Measurements from ENCODE around the gene GSTCD.

DNA sequence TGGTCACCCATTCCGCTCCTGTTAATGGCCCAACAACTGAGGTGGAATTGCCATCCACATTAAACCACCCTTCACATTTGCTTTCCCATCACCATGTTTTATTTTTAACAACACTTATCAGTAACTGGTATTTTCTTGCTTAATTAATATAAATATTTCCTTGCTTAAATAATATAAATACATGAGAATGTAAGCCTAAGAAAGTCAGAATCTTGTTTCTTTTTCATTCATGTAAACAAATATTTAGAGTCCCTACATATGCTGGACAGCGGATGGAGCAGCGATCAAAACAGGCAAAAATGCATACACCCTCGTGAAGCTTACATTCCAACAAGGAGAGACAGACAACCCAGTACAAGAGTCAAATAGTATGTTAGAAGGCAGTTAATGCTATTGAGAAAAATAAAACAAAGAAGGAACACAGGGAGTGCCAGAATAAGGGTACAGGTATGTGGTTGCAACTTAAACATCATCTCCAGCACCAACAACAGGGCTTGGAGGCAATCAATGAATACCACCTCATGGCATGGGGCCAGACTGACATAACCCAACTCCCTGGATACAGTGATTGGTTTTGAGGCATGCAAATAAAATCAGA lies 56.9 kb downstream of the PPP3CA start:
- PRO-cap, 2 experiments = no peak in any of the 2 experiments

- PRO-cap, 2 experiments = peak in 1 of 2 experiments; most common plus-strand start chr4:101346666 (in 1)
Measured at GRCh38 chr4:101346456-101346705, 945 bp downstream of the PPP3CA start.

DNA sequence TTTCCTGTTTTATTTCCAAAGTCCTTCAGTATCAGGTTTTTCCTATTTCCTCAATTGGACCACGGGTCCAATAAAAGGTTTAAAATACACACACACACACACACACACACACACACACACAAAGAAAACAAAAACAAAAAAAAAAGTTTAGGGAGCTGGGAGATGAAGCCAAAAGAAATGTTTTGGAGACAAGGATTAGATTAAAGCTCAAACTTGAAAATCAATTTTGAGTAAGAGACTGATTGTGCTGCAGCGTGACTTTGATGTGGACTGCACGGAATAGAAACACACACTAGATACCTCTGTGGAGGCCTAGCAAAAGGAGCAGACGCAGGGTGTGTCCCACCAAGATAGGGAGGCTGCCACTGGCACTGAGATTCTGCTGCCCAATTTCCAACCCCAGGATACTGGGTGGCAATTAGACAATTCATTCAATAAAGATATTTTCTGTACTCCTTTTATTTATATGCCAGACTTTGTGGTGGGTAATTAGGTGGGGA lies 1.6 kb upstream of the PPP3CA start:
- PRO-cap, 2 experiments = no peak in any of the 2 experiments

- PRO-cap, 2 experiments = no peak in any of the 2 experiments
Measured at GRCh38 chr4:101807265-101807819, 16.8 kb downstream of the BANK1 start.

DNA sequence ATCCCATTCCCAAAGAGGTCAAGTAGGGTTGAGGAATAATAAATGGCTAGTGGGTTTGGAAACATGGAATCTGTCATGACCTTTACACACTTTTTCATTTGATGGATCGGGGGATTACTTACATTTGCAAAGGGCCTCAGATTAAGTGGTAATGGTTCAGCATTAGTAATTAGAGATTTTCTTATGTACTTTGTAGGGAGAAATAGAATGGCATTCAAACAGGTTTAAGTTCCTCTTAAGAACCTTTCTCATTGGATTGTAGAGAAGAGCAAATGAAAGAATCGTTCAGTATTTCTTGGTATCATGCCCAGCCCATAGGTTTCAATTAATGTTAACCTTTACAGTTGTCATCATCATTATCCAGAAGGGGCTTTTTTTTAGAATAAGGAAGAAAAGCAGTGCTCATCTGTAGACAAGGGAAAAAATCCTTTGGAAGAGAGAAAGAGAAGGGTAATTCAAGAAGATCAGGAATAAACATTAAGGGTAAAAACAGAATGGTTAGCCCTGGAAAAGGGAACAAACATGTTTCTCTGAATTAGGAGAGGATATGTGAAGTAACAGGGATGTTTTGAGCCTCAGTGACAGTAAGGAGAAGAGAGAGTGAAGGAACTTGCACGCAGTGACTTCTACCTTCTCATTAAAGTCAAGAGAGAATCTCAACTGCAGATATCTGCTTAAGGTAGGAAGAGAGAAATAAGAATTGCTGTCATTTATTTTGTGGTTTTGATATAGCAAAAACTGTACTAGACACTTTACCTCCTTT lies 55.5 kb downstream of the NFKB1 start:
- PRO-cap, 2 experiments = no peak in any of the 2 experiments

DNA sequence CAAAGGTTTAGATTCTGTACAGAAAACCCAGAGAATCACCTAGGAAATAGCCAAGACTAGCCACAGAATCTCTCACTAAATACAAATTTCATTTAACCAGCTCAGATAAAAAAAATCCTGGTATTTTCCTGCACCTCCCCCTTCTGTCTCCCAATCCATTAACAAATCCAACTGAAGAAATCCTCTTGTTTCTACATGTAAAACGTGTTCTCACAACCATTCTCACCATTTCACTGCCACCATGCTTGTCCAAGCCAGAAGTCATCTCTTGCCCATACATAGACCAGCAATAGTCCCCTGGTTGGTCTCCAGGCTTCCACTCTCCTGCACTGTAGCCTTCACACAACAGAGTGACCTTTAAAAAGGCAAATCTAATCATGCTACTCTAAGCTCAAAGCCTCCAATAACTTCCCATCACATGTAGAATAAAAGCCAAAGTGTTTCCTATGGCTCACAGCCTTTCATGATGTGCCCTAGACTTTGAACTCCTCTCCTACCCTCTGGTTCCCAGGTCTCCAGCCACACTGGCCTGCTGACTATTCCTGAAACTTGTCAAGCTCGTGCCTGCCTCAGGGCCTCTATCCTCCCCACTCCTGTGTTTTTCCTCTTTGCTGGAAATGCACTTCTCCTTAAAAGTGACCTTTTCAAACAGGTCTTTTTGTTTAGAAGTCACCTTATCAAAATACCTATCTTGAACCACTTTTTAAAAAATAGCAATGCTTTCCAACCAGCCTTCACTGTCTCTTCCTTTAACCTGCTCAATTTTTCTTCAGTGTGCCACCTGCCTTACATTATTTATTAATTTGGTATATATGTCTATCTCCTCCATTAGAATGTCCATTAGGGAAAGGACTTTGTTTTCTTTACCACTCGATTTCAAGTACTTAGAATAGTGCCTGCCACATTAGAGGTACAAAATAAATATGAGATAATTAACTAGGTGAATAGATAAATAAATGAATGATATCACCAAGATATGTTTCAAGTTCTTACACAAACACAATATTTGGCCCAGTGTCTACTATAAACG lies 3.1 kb downstream of the MANBA start:
- PRO-cap, 2 experiments = no peak in any of the 2 experiments

GRCh38 chr4:102801484-102801955 lies 25.8 kb downstream of the UBE2D3 start:
- PRO-cap, 2 experiments = no peak in any of the 2 experiments

GRCh38 chr4:102878344-102879251 lies 9.8 kb downstream of the CISD2 start:
- PRO-cap, 2 experiments = no peak in any of the 2 experiments

DNA sequence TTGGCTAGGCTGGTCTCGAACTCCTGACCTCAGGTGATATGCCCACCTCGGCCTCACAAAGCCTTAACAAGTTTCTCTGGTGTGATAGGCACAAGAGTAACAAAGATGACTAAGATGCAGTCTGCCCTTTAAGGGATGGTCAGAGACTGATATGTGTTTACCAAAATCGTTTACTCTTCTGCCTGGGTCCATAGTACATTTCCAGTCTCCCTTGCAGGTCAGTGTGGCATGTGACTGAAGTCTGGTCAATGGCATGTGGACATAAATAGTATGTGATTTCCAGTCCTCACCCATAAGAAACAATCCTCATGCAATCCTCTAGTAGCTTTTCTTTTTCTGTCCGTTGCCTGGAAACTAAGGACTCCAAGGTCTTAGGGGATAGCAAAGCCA lies 1.2 kb downstream of the SLC9B2 start:
- PRO-cap, 2 experiments = no peak in any of the 2 experiments

DNA sequence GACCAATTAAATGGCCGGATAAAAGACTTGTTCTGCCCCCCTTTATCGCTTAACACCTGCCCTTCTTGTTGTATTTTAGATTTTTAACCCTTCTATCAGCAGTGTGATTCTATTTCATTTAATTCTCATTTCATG lies 258 bp upstream of the SLC9B2 start:
- PRO-cap, 2 experiments = no peak in any of the 2 experiments

- PRO-cap, 2 experiments = no peak in any of the 2 experiments
Measured at GRCh38 chr4:103098588-103099013, 1.0 kb downstream of the BDH2 start.

DNA sequence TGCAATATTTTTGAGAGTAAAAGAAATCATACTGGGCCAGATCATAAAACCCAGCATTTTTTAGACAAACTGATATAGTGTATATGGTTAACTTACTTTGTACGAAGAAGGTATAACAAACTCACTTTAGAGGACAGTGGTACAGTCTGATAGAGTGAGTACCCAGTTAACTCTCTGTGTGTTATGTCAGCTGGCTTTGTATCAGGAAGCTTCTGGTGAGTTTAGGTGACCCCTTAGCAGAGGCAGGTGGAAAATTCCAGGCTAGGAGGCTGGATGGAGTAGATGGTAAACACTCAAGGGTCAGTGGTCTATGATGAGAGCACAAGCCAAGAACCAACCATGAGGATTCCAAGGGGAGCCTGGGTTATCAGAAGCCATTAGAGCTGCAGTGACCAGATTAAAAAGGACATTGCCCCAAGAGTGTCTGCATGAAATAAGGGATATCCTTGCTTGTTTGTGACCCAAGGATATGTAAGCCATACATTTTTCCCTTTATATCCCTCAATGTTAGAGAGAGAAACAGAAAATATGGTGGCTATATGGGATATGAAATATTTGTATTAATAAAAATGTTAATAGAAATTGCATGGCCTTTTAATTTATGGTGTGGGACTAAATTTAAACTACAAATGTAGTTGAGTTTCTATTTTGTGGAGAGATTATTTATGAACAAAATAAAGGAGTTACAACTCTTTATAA lies 227.4 kb upstream of the CENPE start:
- PRO-cap, 2 experiments = no peak in any of the 2 experiments

- PRO-cap, 2 experiments = no peak in any of the 2 experiments
Measured at GRCh38 chr4:104486997-104487480, 7.7 kb downstream of the CXXC4 start.

DNA sequence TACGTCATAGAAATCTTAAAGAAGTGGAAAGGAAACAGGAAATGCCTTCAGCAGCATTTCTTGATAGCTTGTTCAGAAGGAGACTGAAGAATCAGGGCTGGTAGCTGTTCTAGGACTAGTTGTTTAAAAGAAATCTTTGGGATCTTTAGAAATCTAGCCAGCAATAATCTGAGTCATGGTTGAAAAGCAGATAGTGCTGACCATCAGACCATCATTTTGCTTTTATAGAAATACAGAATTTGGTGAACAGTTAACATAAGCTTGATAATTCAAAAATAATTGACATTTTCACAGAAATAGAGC lies 98.5 kb upstream of the CXXC4 start:
- PRO-cap, 2 experiments = no peak in any of the 2 experiments

DNA sequence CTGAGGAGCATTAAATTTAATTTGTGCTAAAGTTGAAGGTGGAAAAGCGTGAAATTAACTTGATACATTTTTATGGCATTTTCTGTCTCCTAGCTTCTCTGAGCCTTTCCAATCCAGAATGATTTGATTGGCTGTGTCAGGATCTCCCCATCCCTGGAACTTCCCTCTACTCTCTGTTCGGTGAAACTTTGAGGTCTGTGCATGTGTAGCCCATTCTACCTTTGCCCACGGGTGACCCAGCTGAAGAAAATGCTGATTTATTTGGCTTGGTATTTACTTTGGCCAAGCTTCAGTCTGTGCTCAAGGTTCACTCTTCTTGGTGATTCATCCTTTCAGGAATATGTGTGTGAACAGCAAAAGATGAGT lies 233.6 kb upstream of the CXXC4 start:
- PRO-cap, 2 experiments = no peak in any of the 2 experiments

DNA sequence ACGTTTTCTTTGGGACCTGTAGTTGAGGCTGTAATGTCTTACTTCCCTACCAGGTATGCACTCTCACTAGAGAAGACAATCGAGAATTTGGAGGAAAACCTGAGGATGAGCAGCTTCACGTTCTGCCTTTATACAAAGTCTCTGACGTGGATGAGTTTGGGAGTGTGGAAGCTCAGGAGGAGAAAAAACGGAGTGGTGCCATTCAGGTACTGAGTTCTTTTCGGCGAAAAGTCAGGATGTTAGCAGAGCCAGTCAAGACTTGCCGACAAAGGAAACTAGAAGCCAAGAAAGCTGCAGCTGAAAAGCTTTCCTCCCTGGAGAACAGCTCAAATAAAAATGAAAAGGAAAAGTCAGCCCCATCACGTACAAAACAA lies 125.8 kb downstream of the TET2 start:
- PRO-cap, 2 experiments = no peak in any of the 2 experiments

DNA sequence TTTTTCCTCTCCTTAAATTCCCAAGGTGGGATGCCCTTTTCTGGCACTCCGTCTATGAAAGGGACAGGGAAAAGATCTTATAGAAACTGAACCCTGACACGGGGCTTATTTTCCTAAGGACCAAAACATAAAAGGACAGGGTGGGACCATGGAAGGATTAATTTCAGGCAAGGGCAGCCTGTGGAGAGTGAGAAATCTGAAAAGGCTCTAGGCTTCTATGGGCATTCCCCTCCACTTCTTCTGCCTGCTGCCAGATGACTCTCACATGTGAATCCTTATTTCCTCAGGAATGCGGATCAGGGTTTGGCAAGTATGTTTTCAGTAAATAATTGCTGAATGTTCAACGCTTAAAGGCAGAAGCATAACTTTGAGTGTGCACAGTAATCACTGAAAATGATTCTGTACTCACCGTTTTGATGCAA lies 625 bp upstream of the ARHGEF38 start:
- PRO-cap, 2 experiments = no peak in any of the 2 experiments

DNA sequence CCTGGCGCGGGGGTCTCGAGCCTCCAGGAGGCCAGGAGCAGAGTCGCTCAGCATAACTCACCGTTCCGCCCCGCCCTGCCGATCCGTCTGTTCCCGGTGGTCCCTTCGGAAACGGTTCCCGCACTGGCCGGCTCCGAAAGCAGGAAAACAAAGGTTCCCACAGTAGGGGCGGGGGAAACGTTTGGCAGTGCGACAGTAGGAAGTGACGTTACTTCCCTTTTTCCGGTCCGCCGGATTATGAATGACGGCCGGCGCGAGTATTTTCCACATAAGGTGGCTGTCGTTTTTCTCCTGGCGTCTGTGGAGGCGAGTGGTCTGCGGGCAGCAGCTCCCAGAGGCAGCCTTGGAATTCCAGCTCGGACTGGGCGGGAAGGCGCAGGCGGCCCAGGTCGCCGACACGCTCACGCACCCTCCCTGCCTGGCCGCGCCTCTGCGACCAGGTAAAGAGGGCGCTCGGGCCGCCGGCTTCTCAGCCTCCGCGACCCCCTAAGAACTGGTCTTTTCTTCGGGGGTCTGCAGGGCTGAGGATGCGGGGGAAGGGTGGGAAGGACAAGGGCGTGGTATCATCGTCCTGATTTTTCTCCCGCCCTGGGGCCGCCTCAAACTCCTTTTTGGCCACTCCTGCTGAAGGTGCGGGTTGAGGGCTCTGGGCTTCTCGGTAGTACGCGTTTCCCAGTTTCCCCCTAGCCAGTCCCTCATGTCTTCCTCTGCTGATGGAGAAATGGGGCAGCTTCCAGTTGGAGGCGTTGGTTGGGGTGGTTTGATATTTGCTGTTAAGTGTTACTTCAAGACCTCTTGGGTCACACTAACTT lies at the start of gene GSTCD:
GSTCD (plus strand) TSS at position 208 of the 812 bp plus-strand sequence.
- PRO-cap, 2 experiments = peak in 2 of 2 experiments; most common plus-strand start position 218 of the sequence (in 2); most common minus-strand start position 85 of the sequence (in 2)

DNA sequence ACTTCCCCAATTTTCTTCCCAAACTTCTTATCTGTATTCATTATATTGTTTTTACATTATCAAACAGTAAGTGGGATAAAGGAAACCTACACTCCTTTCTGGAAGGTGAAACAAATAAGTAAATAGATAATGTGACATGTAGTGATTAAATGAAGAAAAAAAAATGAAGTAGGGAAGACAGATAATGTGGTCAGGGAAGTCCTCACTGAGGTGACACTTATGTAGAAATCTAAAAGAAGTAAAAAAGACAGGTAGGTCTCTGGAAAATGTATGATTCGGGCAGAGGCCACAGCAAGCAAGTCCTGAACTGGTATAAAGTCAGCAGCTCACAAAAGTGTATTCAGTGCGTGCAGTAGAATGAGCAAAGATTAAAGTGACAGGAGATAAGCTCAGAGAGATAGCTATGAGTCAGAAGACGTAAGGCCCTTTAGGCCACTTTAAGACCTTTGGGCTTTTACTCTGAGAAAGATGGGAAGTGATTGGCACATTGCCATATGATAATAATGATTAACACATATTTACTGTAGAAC lies 51.9 kb downstream of the TBCK start:
- PRO-cap, 2 experiments = no peak in any of the 2 experiments

- PRO-cap, 2 experiments = no peak in any of the 2 experiments
Measured at GRCh38 chr4:107034094-107034657, 1.9 kb downstream of the DKK2 start.

All from right ventricle myocardium (tissue), 1 donor.